Suprapubic skin (tissue), 4 donors: ENCODE measurements around a stretch of chr11.

GRCh38 chr11:69012829-69013054 lies 304 bp downstream of the MRGPRF start:
- PRO-cap = no peak
- RAMPAGE, long total RNA, 4 experiments = no peak in any of the 4 experiments

- PRO-cap = no peak
- RAMPAGE, long total RNA, 4 experiments = start-site peak on the plus strand in 1 of 4 experiments, at chr11:69061081-69061236 at its widest, 10 reads per replicate
Observed at GRCh38 chr11:69060965-69061282, 12.2 kb downstream of the TPCN2 start.

GRCh38 chr11:69106128-69107026 lies 49.4 kb upstream of the SMIM38 start:
- PRO-cap = no peak
- RAMPAGE, long total RNA, 4 experiments = no peak in any of the 4 experiments

DNA sequence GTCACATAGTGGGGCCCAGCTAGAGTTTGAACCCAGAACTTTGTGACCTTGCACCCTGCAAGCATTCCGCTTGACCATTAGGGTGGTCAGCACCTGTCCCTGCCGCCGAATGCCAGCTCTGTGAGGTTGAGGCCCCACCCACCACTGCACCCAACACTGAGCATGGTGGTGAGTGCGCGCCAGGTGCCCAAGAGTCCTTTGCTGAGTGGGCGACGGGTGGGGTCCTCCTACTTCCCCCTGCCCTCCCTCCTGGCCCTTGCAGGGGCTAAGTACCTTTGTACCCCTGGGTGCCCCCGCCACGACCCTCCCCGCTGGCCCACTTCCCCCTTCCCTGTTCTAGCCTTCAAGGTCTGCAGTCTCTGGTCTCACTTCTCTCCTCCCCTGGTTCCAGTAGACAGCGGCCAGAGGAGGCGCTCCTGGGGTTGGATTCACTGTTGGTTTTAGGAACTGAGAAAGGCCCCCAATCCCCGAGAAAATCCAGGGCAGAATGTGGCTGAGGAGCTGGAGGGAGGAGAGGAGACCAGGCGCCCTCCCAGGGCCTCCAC lies 32.2 kb upstream of the SMIM38 start:
- PRO-cap = no peak
- RAMPAGE, long total RNA, 4 experiments = start-site peak on the plus strand in 1 of 4 experiments, centred at position 299 of the sequence, 5 reads per replicate

GRCh38 chr11:69166502-69166934 lies 10.8 kb downstream of the SMIM38 start:
- PRO-cap = no peak
- RAMPAGE, long total RNA, 4 experiments = no peak in any of the 4 experiments

- PRO-cap = unidirectional peak, minus-strand start at chr11:69274600
- RAMPAGE, long total RNA, 4 experiments = no peak in any of the 4 experiments
Observed at GRCh38 chr11:69274010-69275038, 19.6 kb upstream of the MYEOV start.

- PRO-cap = no peak
- RAMPAGE, long total RNA, 4 experiments = no peak in any of the 4 experiments
Observed at GRCh38 chr11:69277953-69278655, 15.9 kb upstream of the MYEOV start.

DNA sequence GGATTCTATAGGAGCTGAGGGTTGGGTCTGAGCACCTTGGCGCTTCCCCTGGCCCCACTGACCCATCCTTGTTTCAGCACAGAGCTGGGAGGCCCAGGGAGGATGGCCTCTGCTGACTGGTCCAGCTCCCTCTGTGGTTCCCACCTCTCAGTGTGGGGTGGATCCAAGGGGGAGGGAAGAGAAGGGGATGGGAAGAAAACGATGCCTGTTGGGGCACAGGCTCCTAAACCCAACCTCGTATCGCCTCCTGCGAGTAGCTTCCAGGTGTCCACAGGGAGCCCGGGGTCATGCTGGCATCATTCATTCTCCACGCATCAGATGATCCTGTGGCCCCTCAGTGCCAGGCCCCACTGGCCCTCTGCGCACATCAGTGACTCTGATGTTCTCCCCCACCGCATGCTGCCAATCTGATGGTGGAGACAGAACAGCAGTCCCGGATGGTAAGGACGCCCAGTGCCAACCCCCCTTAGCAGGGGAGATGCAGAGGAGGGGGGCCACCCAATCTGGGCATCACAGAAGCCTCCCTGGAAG lies 5.1 kb downstream of the MYEOV start:
- PRO-cap = no peak
- RAMPAGE, long total RNA, 4 experiments = no peak in any of the 4 experiments

GRCh38 chr11:69394202-69394900 lies 100.4 kb downstream of the MYEOV start:
- PRO-cap = no peak
- RAMPAGE, long total RNA, 4 experiments = no peak in any of the 4 experiments

DNA sequence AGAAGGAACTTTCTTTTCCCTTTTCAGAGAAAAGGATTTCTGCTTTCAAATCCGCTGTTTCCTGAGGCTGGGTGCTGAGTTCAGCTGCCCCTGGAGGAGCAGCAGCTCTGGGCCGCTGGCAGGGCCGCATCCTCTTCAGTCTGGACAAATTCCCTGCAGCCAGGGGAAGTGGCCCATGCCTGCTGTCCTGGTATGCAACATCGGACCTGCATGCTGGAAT lies 133.3 kb downstream of the MYEOV start:
- PRO-cap = no peak
- RAMPAGE, long total RNA, 4 experiments = no peak in any of the 4 experiments

GRCh38 chr11:69479738-69480400 lies 161.1 kb upstream of the CCND1 start:
- PRO-cap = no peak
- RAMPAGE, long total RNA, 4 experiments = start-site peak on the minus strand in 2 of 4 experiments, at chr11:69479886-69479904 at its widest, 14 to 19 reads per replicate

DNA sequence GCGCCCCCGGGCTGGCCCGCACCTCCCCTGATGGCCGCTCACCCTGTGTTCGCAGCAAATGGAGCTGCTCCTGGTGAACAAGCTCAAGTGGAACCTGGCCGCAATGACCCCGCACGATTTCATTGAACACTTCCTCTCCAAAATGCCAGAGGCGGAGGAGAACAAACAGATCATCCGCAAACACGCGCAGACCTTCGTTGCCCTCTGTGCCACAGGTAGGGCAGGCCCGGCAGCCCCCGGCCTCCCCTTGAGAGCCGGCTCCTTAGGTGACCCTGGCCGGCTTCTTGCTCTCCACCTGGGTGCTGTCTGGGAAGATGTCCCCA lies 2.8 kb downstream of the CCND1 start:
- PRO-cap = no peak
- RAMPAGE, long total RNA, 4 experiments = no peak in any of the 4 experiments

GRCh38 chr11:69670042-69670602 lies 5.0 kb downstream of the LTO1 start:
- PRO-cap = no peak
- RAMPAGE, long total RNA, 4 experiments = no peak in any of the 4 experiments

- PRO-cap = no peak
- RAMPAGE, long total RNA, 4 experiments = no peak in any of the 4 experiments
Observed at GRCh38 chr11:69700591-69701279, 3.1 kb downstream of the FGF19 start.

- PRO-cap = no peak
- RAMPAGE, long total RNA, 4 experiments = no peak in any of the 4 experiments
Observed at GRCh38 chr11:69948139-69949305, 129.3 kb upstream of the FGF3 start.

DNA sequence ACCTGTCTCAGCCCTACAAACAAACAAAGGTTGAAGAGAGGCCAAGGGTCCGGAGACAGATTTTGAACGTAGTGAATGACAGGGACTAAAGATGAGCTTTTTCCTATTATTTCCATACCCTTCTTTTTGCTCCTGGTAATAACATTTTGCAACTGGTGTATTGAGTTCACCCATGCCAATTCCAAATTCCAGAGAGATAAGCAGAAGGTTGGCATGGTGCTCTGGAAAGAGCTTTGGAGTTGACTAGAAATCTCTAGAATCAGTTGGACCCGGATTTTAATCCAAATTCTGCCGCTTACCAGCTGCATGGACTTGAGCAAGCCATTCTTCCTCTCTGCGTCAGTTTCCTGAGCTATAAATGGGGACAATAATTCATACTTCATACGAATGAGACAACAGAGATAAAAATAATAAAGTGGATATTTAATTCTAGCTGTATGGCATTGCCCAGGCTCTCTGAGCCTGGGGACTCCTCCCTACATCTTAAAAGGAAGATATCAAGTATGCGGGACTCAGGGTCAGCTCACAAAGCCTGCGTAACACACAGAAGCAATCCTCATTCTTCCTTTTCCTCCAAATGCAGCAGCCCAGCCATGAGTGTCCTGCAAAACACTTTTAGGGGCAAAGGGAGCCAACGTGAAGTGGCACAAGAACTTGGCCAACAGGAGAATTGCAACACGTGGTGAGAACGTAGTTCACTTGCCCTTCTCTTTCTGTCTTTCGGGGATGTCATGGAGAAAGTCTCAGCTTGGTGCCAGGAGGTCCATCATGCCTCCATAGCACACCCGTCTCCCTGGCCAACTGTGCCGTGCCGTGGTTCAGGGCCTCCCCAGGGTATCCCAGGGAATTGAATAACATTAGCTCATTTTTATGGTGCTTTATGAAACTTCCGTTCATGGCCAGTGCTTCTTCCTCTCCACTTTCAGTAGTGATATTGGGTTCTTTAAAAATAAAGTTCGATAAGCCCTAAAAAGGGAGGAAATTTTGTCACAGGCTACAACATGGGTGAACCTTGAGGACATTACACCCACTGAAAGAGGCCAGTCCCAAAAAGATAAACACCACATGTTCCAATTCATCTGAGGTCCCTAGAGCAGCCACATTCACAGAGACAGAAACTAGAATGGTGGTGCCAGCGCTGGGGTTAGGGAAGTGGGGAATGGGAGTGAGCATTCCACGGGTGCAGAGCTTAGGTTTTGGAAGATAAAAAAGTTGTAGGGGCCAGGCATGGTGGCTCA lies 98.6 kb upstream of the ANO1 start:
- PRO-cap = no peak
- RAMPAGE, long total RNA, 4 experiments = no peak in any of the 4 experiments

DNA sequence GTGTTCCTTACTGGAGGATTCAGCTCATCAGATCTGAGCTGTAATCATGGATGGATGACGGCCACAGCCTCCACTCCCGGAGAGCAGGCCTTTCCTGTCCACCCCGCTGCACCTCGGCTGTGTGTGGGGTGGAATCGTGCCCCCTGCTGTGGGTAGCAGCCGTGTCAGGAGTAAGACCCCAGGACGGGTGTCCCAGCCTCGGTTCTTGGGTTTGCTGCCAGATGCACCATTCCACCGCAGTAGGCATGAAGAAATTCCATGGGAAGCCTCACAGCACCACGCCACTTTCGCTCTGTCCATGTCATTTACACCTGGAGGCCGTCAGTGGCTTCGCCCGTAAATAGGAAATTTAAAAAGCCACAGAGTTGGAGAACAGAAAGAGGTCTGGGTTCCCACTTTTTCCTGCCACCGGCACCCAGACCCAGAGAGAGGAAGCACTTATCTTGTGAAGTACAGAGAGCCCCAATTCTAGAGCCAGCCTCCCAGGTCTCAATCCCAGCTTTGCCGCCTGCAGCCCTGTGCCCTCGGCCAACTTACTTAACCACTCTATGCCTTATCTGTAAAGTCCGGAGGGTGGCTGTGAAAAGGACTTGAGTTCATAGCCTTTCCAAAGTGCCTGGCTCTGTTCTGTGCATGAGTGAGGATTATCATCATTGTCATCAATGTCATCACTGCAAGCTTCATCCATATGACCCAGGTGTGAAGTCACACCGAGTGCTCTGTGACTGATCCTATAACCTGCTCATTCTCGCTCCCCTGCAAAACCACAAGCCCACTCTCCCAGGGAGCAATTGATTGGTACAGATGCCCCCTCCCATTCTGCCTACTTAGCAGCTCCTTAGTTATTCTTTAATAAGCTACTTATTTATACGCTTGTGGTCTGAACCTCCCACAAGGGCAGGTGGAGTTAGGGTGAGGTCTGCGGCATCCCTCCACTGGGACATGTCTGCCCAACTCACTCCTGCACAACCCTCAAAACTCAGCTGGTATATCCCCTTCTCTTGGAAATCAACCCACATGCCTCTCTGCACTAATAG lies 90.0 kb upstream of the ANO1 start:
- PRO-cap = no peak
- RAMPAGE, long total RNA, 4 experiments = no peak in any of the 4 experiments

DNA sequence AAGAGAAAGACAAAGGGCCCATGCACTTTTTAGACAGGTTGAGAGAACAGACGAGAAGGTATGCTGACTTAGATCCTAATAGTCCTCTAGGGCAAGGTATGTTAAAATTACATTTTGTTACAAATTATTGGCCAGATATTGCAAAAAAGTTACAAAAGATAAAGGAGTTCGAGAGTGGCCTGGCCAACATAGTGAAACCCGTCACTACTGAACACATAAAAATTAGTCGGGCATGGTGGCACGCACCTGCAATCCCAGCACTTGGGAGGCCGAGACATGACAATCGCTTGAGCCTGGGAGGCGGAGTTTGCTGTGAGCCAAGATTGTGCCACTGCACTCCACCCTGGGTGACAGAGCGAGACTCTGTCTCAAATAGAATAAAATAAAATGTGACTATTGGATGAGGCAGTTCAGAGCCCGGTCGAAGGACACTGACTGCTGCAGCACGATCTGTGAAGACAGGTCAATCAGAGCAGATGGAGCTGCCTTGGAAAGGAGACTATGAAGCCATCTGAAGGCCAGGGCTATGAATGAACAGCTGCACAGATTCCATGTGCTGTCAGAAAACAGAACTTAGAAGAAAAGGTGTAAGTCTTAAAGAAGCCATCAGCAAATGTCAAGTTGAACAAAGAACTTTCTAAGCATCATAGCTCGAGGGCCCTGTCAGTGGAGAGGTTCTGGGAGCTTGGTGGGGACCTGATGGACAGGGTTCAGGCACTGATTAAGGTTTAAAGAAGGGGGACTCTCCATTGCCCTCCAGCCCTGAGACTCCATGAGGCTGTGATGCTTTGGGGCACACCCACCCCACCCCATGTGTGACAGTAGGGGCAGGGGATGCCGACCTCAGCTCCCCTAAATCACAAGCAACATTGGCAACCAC lies 37.6 kb upstream of the ANO1 start:
- PRO-cap = no peak
- RAMPAGE, long total RNA, 4 experiments = no peak in any of the 4 experiments

DNA sequence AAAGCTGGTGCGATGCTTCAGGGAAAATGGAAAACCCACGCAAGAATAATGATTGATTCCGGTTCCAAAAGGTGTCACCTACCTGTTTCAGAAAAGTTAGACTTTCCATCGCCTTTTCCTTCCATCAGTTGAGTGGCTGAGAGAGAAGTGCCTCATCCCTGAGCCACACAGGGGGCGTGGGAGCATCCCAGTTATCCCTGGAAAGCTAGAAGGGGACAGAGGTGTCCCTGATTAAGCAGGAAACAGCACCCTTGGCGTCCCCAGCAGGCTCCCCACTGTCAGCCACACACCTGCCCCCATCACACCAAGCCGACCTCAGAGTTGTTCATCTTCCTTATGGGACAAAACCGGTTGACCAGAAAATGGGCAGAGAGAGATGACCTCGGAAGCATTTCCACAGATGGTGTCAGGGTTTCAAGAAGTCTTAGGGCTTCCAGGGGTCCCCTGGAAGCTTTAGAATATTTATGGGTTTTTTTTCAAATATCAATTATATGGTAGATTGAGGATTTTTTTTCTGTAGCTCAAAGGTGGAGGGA lies 14.6 kb upstream of the FADD start:
- PRO-cap = no peak
- RAMPAGE, long total RNA, 4 experiments = no peak in any of the 4 experiments

- PRO-cap = no peak
- RAMPAGE, long total RNA, 4 experiments = no peak in any of the 4 experiments
Observed at GRCh38 chr11:70381805-70382951, 16.2 kb upstream of the CTTN start.